ENCODE measurements around a stretch of chr1.

DNA sequence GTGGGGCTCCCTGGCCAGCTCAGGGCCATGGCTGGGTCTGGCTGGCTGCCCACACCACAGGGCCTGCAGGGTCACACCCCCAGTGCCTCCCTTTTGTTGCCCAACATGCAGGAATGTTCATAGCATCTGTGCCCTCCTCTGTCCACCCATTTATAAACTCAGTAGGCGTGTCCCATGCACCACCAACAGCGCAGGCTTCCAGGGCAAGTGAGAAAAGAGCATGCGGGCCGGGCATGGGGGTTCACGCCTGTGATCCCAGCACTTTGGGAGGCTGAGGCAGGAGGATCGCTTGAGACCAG, 20.9 kb upstream of the ECE1 start:
- PRO-cap: no peak
- RAMPAGE, long total RNA, 4 experiments: no peak in any of the 4 experiments

DNA sequence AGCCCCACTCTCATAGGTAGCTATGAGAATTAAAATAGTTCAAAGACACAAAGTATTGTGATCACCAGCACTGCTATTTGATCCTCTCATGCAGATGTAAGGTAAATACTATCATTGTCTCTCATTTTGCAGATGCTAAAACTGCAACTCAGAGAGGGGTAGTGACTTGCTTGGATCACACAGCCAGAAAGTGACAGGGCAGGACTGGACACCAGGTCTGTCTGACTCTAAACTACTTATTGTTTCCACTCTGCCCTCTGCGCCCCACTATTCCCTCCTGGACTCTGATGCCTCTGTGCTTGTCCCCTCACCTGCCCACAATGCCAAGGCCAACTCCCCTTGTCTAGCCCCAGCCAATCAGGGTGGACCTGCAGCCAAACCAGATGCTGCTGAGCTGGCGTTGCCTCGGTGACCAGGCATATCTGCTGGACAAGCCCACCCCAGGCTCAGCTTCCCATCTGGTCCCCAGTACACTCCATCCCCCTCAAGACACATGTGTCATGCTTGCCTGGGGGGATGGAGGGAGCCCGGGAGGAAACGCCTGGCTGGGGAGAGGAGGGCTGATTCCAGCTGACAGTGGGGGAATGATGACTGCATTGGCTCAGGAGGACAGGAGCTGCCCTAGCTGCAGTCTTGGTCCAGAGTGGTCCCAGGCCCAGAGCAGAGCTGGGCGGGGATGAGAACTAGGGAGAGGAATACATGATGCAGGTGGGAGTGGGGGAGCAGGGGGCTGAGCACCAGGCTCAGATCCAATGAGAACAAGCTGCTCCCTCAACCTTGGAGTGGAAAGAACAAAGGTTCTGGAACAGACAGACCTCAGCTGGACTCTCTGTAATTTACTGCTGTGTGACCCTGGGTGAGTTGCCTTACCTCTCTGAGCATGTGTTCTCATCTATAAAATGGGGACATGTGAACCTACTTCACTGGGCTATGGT, 22.9 kb upstream of the ECE1 start:
- PRO-cap: unidirectional peak, plus-strand start at position 594 of the sequence
- RAMPAGE, long total RNA, 4 experiments: no peak in any of the 4 experiments

DNA sequence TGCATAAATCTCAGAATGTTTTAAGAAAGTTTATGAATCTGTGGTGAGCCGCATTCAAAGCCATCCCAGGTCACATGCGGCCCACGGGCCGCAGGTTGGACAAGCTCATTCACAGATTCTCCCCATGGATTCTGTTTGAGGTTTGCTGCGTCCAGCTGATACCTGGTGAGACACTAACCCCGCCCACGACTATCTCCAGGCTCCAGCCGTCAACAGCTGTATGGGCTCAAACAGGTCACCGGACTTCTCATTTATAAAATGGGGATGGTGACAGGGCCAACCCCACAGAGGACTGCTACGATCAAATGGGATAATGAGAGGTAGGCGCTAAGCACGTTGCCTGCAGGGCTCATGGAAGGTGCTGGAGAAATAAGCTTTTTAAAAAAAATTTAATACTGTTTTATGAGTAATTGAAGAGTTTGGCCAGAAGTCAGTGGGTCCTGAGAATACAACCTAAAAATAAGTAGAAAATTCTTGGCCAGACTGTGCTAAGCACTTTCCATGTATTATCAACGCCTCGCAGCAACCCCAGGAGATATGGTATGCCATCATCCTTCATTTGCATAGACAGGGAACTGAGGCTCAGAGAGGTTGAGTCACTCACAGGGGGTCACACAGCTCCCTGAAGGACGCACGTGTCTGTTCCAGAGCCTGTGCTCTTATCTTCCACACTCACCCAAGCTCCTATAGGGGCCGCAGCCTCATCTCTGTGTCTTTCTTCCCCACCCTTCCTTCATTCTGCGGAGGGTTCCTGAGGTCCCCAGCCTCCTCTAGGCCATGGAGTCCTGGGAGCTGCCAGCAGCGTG, 30.0 kb upstream of the ECE1 start:
- PRO-cap: bidirectional peak, plus-strand start at position 509 of the sequence, minus-strand start at position 315 of the sequence
- RAMPAGE, long total RNA, 4 experiments: no peak in any of the 4 experiments

- PRO-cap: no peak
- RAMPAGE, long total RNA, 4 experiments: no peak in any of the 4 experiments
These were observed 32.4 kb upstream of the ECE1 start for GRCh38 chr1:21322675-21323026.

DNA sequence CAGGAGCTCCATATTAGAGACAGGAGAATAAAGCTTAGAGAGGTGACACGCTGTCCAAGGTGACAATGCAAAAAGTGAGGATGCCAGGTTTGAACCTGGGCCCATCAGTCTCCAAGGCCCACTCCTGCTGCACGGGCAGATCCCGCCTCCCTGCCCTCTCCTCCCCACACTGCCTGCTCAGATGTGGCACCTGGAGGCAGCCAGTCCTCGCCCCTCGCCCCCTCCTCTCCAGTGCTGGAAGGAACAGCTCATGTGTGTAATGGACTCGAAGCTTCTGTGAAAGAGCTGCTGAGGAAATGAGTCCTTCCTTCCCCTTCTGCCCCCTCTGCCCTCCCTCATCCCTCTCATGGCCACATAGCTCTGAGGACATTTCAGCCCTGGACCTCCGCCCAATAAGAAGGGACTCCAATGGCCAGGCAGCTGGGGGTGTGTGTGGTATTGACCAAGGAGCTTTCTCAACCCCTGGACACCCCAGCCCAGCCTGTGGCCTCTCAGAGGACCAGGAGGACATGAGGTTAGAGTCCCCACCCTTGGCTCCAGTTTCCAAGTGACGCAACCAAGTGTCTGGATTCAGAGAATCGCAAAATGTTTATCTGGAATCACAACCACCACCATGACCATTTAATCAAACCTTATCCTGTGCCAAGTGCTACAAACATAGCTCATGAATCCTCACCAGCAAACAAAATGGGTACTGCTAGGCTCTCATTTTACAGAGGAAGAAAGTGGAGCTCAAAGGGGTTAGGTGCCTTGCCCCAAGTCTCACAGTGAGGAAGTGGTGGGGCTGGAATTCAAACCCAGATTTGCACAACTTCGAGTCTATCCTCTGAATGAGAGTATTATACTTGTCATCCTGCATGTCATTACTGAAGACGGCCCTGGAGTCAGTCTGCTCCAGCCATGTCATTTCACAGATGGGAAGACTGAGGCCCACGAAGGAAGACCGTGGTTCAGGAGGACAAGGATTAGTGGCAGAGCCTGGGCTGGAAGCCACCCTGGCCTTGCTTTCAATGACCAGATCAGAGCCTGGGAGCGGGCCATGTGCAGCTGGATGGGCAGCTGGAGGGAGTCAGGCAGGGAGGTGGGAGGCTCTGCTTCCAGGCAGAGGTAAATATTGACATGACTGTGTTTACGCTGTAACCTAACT, 47.8 kb upstream of the ECE1 start:
- PRO-cap: bidirectional peak, plus-strand start at position 435 of the sequence, minus-strand start at position 171 of the sequence; bidirectional peak, plus-strand start outside the sequence, minus-strand start at position 1,012 of the sequence
- RAMPAGE, long total RNA, 4 experiments: no peak in any of the 4 experiments

DNA sequence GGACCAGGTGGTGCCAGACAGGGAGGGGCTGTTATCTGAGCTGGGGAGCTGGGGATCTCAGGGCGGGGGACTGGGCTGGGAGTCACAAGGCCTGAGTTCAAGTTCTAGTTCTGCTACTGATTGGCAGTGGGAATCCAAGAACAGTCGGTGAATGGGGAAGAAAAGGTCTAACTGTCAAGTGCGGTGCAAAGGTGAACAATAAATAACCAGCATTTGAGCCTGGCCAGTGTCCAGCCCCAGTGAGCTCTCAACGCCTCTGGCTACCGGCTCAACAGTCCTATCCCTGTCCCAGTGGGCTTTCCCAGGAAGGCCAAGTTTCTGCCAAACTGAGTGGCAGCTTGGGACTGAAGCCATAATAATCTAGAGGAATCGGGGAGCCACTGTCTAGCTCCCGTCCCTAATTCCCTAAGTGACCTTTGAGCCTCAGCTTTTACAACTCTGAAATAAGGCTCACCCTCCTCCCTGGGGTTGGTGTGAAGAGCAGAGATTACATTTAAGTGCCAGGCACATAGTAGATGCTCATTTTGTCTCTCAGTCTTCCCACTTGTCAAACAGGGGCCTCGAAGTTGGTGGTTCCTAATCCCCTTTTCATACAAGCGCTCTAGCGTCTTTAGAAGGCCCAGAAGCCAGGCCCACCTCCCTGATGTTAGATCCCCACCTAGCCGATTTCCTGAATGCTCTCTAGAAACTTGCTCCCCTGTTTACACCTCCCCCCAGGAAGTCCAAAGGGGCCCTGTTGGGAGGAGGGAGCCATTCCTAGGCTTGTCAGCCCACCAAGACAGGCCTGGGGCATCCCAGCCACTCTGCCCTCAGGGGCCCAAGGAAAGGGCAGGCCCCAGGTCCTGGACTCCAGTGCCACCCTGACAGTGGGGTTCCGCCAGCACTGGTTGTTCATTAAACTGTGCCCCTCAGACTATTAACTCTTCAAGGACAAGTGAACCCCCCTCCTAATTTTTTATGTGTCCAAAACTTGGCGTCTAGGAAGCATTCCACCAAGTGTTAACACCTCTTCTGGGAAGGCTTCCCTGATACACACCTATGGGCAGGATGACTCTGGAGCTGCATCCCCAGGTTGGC, 49.1 kb upstream of the ECE1 start:
- PRO-cap: no peak
- RAMPAGE, long total RNA, 4 experiments: no peak in any of the 4 experiments

- PRO-cap: no peak
- RAMPAGE, long total RNA, 4 experiments: no peak in any of the 4 experiments
These were observed 51.1 kb upstream of the ECE1 start for GRCh38 chr1:21341243-21341899.

DNA sequence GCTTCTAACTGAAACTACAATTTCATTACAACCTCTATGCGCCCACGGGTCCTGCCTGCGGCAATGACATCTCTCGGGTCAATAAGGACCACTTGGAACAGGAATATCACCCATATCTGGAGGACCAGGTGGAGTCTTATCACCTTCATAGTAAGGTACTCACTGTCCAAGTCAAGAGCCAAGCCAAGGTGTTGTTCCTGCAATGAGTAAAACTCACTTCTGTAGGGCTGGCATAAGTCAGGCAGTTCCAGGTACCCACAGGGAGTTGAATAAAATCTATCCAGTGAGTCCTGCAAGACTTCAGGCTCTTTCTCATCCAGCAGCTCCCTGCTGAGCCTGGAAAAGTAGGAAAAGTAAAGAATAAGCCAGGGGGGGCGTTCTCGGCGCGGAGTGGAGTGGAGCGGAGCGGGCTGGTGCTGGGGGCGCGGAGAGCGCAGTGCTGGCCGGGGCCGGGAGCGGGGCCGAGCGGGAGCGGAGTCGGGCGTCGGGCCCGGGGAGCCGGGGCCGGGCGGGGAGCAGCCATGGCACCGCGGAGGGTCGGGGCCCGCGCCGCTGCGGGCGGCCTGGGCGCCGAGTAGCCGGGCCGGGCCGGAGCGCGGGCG, 12.2 kb upstream of the NBPF3 start:
- PRO-cap: unidirectional peak, plus-strand start at position 375 of the sequence
- RAMPAGE, long total RNA, 4 experiments: no peak in any of the 4 experiments

DNA sequence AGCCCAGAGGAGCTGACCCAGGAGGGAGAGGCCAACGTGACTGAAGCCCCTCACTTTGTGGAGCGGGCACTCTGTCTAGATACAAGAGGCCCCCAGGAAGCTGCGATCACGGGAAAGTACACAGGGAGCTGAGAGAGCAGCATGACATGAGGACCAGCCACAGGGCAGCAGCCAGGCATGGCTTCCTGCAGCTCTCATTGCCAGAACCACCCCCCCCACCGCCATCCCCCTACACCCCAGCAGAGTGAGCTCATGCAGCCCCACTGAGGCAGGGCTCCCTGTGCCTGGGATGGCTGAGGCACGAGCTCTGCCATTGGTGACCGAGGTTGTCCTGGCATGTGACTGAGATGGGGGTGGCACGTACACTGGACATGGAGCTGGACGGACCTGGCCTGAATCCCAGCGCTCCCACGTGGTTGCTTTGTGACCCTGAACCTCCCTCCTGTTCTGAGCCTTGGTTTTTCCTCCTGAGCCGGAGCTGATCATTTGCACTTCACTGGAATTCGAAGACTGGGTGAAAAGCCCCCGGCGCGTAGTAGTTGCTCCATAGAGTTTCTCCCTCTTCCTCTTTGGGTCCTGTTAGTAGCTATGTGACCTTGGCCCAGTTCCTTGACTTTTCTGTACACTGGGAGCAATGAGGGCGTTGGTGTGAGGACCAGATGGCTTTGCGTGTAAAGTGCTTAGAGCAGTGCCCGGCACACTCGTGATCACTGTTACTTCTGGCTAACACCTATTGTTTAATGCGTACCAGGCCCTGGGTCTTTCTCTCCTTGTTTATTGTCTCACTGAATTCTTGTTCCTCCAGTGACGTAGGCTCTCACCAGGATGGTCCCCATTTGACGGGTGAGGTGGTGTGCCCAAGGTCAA, 28.4 kb downstream of the ALPL start:
- PRO-cap: no peak
- RAMPAGE, long total RNA, 4 experiments: no peak in any of the 4 experiments

- PRO-cap: no peak
- RAMPAGE, long total RNA, 4 experiments: no peak in any of the 4 experiments
These were observed 37.0 kb downstream of the ALPL start for GRCh38 chr1:21546342-21546559.

DNA sequence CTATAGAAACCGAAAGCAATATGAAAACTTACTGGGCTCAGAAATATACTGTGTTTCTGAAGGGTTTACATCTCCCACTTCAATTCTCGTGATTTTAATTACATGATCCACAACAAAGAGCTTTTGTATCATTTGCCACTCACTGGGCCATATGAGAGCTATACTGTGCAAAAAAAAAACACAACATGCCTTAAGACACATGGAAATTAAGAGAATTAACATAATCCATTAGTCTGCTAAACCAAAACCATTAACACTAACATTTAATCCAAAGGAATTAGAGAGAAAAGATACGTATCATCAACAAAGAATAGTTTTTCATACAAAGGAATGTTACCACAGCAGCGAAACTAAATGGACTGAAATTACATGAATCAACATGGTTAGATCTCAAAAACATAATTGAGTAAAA, 35.1 kb upstream of the RAP1GAP start:
- PRO-cap: no peak
- RAMPAGE, long total RNA, 4 experiments: no peak in any of the 4 experiments

- PRO-cap: no peak
- RAMPAGE, long total RNA, 4 experiments: no peak in any of the 4 experiments
These were observed 56.0 kb downstream of the USP48 start for GRCh38 chr1:21726844-21727488.

DNA sequence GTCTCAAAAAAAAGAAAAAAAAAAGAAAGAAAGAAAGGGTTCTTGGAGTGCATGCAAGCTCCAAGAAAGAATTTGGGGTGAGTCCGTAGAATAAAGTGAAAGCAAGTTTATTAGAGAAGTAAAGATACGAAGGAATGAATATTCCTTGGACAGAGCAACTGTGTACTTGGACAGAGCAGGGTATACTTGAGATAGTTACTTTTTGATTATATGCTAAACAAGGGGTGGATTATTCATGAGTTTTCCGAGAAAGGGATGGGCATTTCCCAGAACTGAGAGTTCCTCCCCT, 8.4 kb upstream of the USP48 start:
- PRO-cap: no peak
- RAMPAGE, long total RNA, 4 experiments: no peak in any of the 4 experiments

DNA sequence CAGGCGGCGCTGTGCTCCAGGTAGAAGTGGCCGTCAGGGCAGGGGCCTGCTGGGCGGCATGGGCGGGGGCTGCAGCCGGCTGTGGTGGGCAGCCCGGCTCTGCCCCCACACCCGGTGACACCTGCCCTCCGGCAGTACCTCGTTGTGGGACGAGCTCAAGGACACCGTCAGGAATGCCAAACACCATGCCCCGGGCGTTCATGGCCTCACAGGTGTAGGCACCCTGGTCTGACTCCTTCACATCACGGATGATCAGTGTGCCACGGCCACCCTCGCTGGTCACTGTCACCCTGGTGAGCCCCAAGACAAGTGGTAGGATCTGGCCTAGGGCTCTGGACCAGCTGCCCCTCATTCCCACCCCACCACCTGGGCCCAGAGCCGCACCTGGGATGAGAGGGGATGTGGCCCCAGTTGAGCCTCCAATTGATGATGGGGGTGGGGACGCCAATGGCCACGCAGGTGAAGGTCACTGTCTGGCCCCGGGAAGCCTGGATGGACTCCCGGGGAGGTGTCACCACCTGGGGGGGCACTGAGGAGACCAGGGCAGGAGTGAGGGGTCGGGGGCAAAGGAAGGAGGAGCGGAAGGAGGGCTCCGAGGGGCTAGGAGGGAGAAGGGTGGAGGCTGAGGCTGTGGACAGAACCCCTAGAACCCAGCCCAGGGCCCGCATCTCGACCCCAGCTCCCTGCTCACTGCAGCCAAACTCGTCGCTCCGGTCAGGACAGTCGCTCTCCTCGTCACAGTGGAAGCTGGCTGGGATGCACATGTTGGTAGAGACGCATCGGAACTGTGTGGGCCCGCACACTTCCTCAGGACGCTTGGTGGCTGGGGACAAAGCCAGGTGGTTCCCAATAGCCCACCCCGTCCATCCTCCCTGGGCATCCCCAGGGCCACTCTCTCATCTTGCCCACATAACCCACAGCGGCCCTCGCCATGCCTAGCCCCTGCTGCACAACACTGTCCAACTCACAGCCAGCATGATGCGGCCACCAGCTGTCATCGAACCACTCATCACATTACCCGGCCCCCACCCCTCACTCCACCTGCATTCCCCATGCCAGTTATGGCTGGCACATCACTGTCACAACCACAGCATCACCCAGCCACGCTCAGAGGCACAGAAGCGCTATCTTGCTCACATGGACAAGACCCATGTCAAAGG, 52.1 kb downstream of the HSPG2 start:
- PRO-cap: no peak
- RAMPAGE, long total RNA, 4 experiments: no peak in any of the 4 experiments

DNA sequence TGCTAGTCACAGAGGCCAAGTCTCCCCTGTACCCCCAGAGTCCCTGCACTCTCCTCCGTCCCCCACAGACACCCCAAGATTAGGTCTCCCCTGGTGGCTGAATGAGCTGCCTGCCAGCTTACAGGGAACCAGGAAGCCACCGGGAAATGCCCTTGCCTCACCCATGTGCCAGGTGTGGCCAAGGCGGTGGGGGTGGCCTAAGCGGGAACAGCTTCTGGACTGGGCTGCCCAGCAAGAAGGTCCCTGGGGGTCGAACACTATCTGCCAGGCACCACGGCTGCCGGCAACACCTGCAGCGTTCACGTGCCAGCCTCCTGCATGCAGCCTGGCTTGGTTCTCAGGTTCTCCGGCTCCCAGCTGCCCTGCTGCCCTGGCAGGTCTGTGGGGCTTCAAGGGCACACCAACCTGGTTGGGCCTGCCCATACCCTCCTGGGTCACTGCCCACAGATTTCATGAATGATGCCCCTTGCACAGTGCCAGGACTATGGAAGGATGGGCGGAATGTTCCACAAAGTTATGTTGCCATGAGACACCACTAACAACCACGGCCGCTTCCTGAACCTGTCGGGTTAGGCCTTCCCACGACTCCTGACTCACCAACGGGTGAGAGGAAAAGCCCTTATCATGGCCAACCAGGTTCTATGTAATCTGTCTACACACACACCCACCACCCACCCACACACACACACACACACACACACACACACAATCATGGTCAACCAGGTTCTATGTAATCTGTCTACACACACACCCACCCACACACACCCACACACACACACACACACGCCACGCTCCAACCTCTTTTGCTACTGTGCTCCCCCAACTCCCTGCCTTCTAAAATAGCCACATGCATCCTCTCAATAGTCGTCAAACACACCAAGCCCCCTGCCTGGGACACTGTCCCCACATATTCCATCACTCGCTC, 32.4 kb downstream of the HSPG2 start:
- PRO-cap: no peak
- RAMPAGE, long total RNA, 4 experiments: no peak in any of the 4 experiments

GRCh38 chr1:22031371-22032041, 21.0 kb upstream of the CDC42 start:
- PRO-cap: no peak
- RAMPAGE, long total RNA, 4 experiments: no peak in any of the 4 experiments

DNA sequence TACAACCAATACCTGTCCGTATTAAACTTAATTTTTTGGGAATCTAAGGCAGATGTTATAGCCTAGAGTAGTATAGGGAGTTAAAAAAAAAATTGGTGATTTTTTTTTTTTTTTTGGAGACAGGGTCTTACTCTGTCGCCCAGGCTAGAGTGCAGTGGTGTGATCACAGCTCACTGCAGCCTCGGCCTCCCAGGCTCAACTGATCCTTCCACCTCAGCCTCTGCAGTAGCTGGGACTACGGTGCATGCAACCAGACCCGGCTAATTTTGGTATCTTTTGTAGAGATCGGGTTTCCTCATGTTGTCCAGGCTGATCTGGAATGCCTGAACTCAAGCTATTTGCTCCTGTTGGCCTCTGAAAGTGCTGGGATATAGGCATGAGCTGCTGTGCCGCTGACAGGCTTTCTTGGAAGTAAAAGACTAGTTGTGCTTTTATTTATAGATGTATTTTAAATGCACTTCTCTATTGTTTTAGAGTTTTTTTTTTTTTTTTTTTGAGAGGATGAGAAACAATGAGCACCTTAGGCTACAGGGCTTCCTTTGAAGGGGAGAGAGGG, 3.0 kb downstream of the CDC42 start:
- PRO-cap: no peak
- RAMPAGE, long total RNA, 4 experiments: no peak in any of the 4 experiments

GRCh38 chr1:22068465-22069084, 16.1 kb downstream of the CDC42 start:
- PRO-cap: no peak
- RAMPAGE, long total RNA, 4 experiments: no peak in any of the 4 experiments

DNA sequence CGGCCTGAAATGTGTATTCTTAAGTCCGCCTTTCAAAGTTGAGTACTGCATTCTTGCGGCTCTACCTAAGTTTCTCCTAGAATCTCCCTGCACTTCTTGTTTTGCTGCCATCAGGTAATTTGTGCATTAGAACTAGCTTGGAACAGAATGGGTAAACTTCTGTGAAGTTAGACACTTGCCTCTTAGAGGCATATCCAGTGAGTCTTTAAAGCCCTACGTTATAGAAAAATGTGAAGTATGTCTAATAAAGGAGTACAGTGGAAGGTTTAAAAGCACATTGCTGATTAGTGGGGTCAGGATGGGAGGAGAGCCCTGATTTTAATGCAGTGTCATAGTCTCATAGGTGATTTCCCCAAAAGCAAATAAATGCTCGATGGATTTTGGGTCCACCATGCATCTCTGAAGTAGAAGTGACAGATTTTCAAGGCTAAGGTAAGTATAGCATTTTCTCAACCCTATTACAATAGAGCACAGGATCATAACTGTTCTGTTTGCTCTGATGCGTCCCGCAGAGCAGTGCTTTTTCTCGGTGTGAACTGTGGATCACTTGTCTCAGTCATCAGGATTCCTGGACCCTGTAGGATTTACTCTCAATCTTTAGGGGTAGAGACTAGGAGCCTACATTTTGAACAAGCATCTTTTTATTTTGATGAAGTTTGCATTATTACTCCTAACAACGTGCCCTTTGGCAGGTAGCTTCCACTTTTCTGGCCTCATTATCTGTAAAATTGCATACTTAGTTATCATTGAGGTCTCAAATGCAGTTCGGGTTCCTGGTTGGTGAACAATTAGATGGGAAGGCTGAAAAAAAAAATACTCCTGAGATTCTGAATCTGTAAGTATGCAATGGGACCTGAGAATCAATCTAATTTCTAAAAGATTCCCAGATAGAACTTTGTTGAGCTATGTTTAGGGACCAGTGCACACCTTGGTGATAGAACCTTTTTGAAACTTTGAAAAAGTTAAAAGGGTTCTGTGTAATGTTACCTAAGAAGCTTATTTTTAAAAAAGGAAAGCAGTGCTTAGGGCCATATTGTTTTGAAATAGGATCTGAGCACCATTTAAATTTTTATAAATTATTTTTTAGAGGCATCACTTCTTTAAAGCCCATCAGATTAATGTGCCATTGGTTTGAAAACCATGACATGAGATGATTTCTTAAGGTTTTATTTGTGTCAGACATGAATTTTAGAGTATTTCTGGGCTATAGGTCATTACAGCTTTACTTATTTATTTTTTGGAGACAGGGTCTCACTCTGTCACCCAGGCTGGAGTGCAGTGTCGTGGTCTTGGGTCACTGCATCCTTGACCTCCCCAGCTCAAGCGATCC, 44.9 kb downstream of the WNT4 start:
- PRO-cap: no peak
- RAMPAGE, long total RNA, 4 experiments: no peak in any of the 4 experiments

- PRO-cap: no peak
- RAMPAGE, long total RNA, 4 experiments: no peak in any of the 4 experiments
These were observed 354 bp downstream of the WNT4 start for GRCh38 chr1:22142459-22143027.